NT2/D1 (cell line): Measurements from ENCODE around the gene PPP1R1B.

DNA sequence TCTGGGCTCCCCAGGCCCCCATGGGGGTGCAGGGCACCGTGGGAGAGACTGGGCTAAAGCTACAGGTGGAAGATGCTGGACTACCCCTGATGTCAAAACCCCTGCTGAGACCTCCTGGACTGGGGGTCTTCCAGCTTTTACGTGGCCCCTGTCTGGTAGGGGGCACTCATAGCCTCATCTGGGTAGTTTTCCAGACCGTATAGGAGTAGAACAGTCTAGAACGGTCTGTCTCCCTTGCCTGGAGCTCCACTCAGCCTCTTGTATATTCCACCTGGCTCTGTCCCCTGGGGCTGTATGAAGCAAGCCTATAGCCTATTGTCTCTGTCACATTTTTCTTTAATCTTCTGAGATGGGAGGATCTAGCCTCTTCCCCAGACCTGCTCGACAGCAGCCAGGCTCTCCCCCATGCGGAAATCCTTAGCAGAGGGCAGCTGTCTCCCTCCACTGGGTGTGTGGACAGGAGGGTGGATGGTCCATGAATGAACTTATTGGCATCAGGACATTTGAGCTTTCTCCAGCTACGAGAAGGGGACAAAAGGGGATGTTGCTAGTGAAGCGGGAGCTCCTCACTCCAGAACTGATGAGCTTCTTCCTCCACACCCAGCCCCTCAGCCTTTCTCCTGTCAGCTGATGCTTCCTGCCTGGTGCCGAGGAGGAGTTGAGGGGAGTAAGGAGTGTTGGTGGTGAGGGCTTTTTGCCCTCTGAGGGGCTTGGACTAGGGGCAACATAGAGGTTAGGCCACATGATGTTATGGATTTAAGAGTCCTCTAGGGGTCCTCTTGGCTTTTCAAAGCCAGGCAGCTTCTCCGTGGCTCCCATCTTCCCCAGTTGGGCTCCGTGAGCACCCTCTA, 27.8 kb downstream of the ARHGAP23 start:
- RRBS, 2 experiments, result no CpG with 5 or more reads among the region's 11 CpGs

- RRBS, 2 experiments, result no CpG with 5 or more reads among the region's 6 CpGs
Measured at GRCh38 chr17:38459605-38459953, 31.3 kb downstream of the ARHGAP23 start.

- RRBS, 2 experiments, result no CpG with 5 or more reads among the region's 4 CpGs
Measured at GRCh38 chr17:38591344-38591811, 14.4 kb downstream of the SRCIN1 start.

- RRBS, 2 experiments, result no CpG with 5 or more reads among the region's 10 CpGs
Measured at GRCh38 chr17:38710087-38710682, 5.1 kb downstream of the MLLT6 start.

DNA sequence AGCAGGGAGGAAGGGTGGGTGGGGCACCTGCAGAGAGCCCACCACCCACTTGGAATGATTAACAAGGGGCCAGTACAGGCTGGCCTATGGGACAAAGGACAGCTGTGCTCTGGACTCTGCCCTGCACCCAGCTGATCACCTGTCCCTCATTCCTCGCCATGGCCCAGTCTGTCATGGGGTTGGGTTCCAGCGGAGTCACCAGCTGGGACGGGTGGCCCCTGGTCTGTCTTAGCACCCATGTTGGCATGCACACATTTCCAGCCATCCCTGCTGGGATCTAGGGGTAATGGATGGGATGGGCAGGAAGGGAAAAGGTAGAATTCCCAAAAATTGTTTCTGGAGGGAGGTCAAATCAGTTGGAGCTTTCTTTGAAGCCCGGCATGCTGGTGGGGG, 15.6 kb downstream of the LASP1 start:
- RRBS, 2 experiments, result no CpG with 5 or more reads among the region's 4 CpGs

- RRBS, 2 experiments, result no CpG with 5 or more reads among the region's 2 CpGs
Measured at GRCh38 chr17:38895684-38895957, 25.8 kb downstream of the LASP1 start.

- RRBS, 2 experiments, result 19 to 77% methylated on average over 3 of the region's 9 CpGs
Measured at GRCh38 chr17:39002142-39002761, 35.0 kb upstream of the FBXO47 start.

DNA sequence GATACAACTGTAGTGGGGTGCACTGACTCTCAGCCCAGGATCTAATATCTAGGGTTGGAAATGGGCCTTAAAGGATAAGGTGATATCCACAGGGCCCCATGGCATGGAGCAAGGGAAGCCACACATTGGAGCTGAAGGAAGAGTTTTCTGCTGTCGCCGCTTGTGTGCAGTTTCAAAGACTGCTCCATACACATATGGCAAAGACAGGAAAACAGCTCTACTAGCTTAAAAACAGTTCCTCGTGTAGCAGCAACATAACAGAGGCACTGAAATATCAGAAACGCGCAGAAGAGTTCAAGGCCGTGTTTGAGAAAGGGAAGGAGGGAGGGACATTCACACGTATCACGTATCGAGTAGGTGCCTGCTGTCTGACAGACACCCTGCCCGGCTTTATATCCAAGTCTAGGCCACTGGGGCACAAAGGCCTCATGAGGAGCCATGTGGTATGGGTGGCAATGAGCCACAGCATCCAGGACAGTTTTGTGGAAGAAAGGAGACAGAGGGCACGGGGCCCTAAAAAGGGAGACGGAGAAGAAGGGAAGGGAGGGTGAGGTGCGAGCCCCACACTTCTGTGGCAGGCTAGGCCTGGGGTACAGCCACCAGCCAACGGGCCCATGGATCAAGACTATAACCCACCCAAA, 50.4 kb downstream of the PLXDC1 start:
- RRBS, 2 experiments, result no CpG with 5 or more reads among the region's 14 CpGs

- RRBS, 2 experiments, result no CpG with 5 or more reads among the region's 2 CpGs
Measured at GRCh38 chr17:39118774-39119082, 32.7 kb downstream of the PLXDC1 start.

DNA sequence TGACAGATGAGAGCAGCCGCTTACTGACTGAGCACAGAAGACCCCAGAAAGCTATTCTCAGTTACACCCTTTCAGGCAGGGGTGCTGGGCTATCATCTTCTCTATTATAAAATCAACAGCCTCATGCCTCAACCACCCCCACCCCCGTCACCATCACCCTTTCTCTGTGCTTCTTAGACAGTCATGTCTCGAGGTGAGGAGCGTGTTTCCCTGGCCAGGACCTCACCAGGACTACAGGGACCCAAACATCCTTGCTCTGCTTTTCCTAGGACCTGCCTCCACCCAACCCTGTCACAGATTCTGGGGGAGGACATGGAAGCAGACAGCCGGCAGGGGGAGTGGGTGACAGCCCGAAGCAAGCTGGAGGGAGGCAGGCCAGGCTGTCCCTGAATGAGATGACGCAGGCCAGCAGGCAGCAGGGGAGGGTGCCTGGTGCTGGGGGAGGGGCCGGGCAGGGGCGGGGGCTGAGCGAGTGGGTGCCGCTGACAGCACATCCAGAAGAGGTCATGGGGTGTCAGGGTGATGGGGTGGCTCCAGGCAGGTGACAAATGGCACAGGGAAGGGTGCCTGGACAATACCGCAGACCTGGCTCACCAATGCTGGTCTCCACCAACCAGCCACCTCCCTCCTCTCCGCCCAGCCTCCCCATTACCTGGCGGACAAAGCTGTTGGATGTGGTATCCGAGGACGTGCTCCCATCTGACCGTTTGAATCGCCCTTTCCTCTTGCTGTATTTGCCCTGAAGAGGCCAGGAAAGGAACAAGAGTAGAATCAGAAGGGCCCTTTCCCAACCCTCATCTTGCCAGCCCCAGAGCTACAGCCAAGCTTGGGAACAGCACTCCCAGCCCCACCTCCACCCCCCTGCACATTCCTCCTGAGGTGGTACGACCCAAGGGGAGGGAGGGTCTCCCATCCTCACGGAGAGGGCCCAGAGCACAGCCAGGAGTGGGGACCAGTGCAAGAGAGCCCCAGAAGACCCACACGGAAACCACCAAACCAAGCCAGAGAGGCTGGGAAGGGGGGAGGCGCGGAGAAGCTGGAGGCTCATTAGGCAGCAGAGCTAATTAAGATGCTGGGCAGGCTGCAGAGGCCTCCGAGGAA, 2.9 kb downstream of the CACNB1 start:
- RRBS, 2 experiments, result no CpG with 5 or more reads among the region's 24 CpGs

- RRBS, 2 experiments, result 12 to 20% methylated on average over 14 of the region's 59 CpGs
Measured at GRCh38 chr17:39209528-39210533, 9.7 kb downstream of the RPL19 start.

GRCh38 chr17:39212162-39212650, 12.1 kb downstream of the RPL19 start:
- RRBS, 2 experiments, result no CpG with 5 or more reads among the region's 10 CpGs

DNA sequence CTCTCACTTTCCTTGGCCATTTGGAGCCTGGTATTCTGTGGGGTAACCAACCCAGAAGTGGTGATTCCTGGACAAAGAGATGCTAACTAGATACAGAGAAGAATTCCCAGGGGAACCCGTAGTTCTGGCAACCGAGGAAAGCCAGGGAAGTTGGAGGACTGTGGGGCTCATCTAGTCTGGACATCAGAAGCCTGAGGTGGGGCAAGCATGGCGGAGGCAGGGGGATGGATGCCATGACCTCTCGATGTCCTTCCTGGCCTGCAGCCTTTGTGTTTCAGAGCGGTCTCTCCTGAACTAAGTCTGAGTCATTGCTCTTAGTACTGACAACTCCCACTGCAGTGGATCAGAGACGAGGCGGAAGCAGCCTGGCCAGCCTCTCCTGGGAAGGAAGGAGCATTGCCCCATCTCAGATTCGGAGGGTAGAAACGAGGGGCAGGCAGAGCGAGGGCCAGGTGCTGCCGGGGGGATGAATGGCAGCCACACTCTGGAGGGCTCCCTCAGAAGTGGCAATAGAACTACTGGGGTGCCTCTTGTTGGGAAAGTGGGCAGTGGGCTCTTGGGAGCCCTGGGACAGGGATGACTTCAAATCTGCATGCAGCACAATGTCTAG, 3.5 kb upstream of the STAC2 start:
- RRBS, 2 experiments, result no CpG with 5 or more reads among the region's 11 CpGs

DNA sequence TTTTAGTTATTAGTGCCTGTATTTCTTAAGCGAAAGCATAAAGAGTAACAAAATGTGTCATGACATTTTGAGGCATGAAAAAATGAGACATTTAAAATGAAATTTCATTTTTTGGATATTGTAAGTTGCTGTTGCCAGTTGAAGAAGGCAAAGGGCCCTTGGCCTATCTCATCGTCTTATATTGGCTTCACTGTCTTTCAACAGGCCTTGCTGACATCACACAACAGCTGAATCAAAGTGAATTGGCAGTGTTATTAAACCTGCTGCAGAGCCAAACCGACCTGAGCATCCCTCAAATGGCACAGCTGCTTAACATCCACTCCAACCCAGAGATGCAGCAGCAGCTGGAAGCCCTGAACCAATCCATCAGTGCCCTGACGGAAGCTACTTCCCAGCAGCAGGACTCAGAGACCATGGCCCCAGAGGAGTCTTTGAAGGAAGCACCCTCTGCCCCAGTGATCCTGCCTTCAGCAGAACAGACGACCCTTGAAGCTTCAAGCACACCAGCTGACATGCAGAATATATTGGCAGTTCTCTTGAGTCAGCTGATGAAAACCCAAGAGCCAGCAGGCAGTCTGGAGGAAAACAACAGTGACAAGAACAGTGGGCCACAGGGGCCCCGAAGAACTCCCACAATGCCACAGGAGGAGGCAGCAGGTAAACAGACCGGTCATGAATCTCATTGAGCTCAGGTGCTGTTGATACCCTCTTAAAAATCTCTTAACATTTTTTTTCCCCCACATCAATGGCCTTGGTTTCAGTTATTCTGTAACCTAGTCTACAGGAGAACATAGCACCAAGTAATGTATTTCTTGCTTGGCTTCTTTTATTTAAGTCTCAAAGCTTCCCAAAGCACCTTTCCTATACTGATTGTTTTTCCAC, 64.6 kb downstream of the CDK12 start:
- RRBS, 2 experiments, result no CpG with 5 or more reads among the region's 7 CpGs

GRCh38 chr17:39626529-39627041, at the start of gene PPP1R1B:
TSS of gene PPP1R1B (plus strand) at chr17:39626952.
- RRBS, 2 experiments, result 3% methylated on average over 5 of the region's 20 CpGs

GRCh38 chr17:39633078-39633525, 3.8 kb upstream of the STARD3 start:
- RRBS, 2 experiments, result 93 to 97% methylated on average over 3 of the region's 8 CpGs

DNA sequence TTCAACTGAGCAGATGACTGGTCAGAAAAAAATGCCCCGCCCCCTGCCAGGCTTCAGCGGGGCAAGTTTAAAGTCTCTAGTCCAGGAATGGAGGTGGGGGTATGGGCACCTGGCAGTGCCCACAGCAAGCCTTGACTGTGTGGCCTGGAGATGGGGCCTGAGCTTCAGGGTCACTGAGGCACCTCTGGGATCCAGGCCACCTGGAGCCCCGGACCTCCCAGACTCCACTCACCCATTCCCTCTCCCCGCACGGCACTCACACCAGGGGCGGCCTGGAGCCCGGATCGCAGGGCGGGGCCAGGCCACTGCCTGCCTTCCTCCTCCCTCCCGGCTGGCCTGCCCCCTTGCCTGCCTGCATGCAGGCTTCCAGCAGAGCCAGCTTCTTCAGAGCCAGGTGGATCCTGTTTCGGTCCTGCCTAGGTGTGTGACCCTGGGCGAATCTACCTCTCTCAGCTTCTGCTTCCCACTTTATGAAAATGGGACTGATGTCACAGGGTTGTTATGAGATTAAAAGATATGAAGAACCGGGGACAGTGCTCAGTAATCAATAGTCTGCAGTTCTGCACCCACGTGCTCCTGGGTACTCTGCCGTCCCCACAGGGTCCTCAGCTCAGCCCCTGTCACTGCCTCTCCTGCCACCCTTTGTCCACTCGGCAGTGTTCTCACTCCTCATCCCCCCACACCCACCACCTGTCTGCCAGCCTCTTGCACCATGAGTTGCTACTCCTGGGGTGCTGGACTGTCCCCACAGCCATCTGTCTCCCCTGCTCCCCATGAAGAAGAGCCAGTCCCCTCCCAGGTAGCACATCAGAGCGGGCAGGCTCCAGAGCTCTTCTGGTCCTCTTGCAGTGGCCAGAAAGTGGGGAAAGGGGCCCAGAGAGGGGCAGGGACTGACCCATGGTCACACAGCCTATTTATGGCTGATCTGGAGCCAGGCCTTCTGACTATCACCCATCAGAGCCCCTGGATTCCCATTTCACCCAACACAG, 1.2 kb upstream of the TCAP start:
- RRBS, 2 experiments, result 2 to 15% methylated on average over 8 of the region's 17 CpGs

DNA sequence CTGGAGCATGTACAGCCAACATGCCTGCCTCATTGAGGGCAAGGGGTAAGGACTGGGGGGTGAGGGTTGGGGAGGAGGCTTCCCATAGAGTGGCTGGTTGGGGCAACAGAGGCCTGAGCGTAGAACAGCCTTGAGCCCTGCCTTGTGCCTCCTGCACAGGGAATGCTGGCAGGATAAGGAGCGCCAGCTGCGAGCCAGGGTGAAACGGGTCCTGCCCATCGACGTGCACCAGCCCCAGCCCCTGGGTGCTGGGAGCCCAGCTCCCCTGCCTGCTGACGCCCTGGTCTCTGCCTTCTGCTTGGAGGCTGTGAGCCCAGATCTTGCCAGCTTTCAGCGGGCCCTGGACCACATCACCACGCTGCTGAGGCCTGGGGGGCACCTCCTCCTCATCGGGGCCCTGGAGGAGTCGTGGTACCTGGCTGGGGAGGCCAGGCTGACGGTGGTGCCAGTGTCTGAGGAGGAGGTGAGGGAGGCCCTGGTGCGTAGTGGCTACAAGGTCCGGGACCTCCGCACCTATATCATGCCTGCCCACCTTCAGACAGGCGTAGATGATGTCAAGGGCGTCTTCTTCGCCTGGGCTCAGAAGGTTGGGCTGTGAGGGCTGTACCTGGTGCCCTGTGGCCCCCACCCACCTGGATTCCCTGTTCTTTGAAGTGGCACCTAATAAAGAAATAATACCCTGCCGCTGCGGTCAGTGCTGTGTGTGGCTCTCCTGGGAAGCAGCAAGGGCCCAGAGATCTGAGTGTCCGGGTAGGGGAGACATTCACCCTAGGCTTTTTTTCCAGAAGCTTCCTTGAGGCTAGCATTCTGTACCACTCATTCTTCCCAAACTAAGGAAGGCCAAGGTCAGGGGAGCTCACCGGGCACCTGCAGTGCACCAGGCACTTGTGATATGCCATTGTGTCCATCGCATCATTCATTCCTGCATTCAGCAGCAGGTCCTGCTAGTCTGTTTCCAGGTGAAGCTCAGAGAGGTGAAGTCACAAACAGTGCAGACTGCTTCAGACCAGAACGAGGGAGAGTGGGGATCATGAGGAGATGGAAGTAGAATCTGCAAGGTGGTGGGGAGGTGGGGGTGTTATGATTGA, 1.9 kb downstream of the PNMT start:
- RRBS, 2 experiments, result 94% methylated on average over 2 of the region's 24 CpGs; no CpG with 5 or more reads in 1 of the 2 experiments

GRCh38 chr17:39750156-39751168, 12.7 kb downstream of the GRB7 start:
- RRBS, 2 experiments, result no CpG with 5 or more reads among the region's 10 CpGs

- RRBS, 2 experiments, result no CpG with 5 or more reads among the region's 6 CpGs
Measured at GRCh38 chr17:39782254-39782985, 44.7 kb downstream of the GRB7 start.